Measurements from ENCODE around the genes KCNH2 and FASTK.

GRCh38 chr7:150668287-150668918 is 17.1 kb upstream of the GIMAP2 start:
- PRO-cap, result no peak
CAGE:
- cytosol, long polyA plus RNA, result no peak
- long polyA plus RNA, result no peak
- nucleus, long polyA plus RNA, result no peak

DNA sequence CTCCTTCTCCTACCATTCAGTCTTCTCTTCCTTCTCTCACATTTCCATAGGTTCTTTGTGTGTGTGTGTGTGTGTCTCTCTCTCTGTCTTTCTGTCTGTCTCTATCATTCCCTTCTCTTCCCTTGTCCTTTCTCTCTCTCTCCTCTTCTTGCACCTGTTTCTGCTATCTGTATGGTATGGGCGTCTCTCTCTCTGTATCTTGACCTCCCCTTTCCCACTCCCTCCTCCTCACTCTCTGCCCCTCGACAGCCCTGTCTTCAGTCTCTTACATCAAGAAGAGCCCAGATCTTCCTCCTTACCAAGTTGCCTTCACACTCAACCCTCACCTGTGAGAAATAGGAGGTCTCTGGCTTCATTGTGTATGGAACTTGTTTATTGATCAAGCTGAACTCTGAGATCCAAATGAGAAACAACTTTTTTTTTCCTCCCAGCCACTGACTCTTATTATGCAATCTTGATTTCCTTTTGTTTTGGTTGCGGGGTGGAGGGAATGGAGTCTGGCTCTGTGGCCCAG is 2.2 kb downstream of the GIMAP2 start:
- PRO-cap, result no peak
CAGE:
- cytosol, long polyA plus RNA, result no peak
- long polyA plus RNA, result no peak
- nucleus, long polyA plus RNA, result no peak

DNA sequence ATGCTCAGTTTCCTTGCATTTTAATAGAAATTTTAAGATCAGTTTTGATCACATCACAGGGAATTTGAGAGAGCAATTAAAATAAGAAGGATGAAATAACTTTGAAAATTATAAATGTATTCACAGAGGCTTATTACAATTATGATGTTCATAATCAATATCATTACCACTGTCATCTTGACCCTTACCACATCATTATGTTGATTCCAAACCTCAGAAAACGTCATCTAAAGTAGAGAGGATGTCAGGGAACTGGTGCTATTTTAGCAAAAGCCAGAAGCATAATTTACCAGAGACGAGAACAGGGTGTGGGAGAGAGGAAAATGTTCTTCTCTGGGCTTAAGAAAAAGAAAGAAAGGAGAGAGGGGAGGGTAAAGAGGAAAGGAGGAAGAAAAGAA is 2.1 kb downstream of the GIMAP5 start:
- PRO-cap, result no peak
CAGE:
- cytosol, long polyA plus RNA, result no peak
- long polyA plus RNA, result no peak
- nucleus, long polyA plus RNA, result no peak

GRCh38 chr7:150778794-150779156 is 21.4 kb downstream of the TMEM176B start:
- PRO-cap, result no peak
CAGE:
- cytosol, long polyA plus RNA, result no peak
- long polyA plus RNA, result no peak
- nucleus, long polyA plus RNA, result no peak

DNA sequence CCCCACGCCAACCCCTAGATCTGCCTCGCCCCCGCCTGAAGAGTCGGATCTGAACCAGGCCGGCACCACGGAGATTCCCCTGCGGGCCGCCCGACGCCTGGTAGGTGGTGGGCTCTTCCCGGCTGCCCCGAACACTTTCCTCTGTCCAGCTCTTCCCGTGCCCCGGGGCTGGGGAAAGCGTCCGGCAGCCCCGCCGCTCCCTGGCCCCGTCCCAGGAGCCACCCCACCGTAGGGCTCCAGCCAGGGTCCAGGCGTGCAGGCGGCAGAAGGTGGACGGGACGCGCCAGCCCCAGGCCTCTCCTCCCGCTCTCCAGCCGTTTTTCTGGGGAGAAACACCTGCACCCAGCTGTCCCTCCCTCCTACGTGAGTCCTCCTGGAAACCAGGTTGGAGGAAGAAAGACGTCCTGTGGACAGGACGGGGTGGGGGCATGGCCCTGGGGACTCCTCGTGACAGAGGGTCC is 339 bp downstream of the TMEM176B start:
- PRO-cap, result no peak
CAGE:
- cytosol, long polyA plus RNA, result no peak
- long polyA plus RNA, result no peak
- nucleus, long polyA plus RNA, result no peak

GRCh38 chr7:150825919-150826961 is 25.7 kb downstream of the TMEM176A start:
- PRO-cap, result no peak
CAGE:
- cytosol, long polyA plus RNA, result no peak
- long polyA plus RNA, result no peak
- nucleus, long polyA plus RNA, result no peak

DNA sequence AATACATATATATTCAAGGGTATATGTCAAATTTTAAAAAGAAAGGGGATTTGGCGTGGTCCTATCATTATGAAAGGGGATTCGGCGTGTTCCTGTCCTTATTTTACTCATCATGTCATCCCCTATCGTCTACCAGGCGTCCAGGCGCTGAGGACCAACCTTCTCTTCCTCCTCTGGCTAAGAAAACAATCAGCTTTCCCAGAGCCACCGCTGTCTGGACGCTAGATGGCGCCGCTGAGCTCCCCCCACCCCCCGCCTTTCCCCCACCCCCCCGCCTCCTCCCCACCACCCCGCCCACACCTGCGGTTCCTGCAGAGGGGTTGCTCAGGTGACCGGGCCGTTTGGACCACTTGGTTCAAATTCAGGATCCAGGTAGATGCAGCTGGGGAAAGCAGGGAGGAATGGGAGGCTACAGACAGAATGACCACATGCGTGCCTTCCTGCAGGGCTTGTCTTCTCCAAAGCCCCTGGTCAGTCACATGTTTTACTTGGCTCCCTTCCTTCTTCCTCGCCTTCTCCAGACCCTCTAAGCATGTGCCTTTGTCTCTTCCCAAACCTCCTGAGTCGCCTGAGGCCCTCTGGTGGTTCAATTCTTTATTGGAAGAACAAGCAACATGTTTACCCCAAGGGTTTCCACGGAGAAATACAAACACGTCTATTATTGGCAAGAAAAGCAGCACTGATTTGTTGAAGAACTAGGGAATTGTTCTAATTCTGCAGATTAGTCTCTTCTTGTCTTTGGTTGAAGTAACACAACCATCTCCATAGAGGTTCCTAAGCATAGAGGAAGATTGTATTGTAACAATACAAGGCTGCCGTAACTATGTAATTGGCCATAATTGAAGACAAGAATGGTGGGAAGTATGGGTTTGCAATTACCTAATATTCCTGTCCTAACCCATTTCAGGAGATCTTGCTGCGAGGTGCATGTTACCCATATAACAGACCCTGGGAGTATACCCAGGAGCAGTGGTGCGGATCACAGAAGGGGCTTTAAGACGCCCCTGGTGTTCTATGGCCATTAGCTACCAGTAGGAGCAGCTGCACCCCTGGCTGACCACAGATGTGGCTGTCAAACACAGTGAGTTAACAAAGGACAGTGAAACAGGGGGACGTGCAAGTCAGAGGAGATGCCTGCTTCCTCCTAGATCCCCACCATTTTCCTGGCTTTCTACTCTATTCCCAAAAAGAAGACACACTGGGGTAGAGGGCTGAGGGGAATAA is 24.8 kb downstream of the AOC1 start:
- PRO-cap, result no peak
CAGE:
- cytosol, long polyA plus RNA, result no peak
- long polyA plus RNA, result no peak
- nucleus, long polyA plus RNA, result no peak

GRCh38 chr7:150947628-150947871 is 30.6 kb downstream of the KCNH2 start:
- PRO-cap, result no peak
CAGE:
- cytosol, long polyA plus RNA, result no peak
- long polyA plus RNA, result no peak
- nucleus, long polyA plus RNA, result no peak

GRCh38 chr7:150978078-150978609 is at the start of gene KCNH2:
Gene KCNH2, minus strand, starts transcription at chr7:150978321.
- PRO-cap, result unidirectional peak, minus-strand start at chr7:150978317
CAGE:
- cytosol, long polyA plus RNA, result no peak
- long polyA plus RNA, result no peak
- nucleus, long polyA plus RNA, result no peak

DNA sequence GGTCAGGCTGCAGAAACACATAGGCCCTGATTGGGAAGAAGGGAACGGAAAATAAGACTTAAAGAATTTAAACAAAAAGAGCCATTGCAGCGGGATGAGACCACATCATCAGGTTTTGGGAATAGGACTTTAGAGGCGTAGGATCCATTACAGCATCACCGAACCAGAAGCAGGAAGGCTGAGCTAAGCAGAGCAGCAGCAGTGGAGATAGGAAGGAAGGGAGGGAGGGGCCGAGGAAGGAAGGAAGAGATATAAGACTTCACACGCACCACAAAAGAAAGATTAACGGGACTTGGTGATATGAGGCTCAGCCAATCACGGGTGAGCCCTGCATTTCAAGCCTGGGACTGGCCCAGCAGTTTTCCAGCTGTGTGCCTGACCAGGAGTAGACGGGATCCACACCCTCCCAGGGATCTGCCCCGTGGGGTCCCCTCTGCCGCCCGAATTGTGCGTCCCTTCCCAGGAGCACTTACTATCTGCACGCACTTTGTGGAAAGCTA is 16.2 kb downstream of the ATG9B start:
- PRO-cap, result no peak
CAGE:
- cytosol, long polyA plus RNA, result no peak
- long polyA plus RNA, result no peak
- nucleus, long polyA plus RNA, result no peak

DNA sequence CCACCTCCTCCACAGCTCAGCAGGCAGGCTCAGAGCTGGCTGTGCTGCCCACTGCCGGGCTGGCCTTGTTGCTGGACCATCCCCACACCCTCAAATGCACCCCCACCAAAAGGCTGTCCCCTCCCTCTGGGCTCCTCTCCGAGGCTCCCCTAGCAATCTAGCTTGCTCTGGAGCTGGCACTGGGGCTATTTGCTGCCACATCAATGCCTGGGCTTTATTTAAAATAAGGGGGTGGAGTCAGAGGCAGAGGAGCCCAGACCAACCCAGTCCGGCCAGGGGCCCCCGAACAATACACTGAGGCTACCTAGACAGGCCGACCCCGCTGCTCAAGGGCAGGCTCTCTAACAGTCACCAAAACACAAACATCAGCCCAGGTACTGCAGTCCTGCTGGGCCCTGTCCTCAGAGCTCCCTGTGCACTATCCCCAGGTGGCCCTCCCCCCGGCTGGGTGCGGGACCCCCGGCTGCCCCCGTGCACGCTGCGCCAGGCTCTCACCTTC is 14.6 kb downstream of the ATG9B start:
- PRO-cap, result no peak
CAGE:
- cytosol, long polyA plus RNA, result no peak
- long polyA plus RNA, result no peak
- nucleus, long polyA plus RNA, result no peak

DNA sequence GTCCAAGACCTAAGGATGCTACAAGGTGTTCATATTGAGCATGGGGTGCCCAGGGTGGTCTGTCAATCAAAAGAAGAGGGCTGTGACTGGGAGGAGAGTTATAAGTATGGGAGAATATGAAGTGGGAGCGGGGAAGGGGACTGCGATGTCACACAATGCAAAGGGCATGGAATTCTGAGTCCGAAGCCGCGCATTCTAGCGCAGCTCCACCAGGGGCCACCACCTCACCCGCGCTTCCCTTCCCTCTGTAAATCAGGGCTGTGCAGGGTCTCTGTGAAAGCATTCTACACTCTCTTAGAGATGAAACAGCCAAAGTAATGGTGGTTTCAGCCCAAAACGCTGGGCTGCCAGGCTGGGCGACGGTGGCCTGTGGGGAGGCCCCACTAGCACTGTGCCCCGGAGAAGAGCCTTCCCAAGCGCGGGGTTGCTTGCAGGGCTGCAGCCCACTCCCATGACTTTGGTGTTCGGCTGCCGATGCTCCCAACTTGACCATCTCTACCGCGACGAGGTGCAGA is 11.4 kb downstream of the ATG9B start:
- PRO-cap, result no peak
CAGE:
- cytosol, long polyA plus RNA, result no peak
- long polyA plus RNA, result no peak
- nucleus, long polyA plus RNA, result no peak

DNA sequence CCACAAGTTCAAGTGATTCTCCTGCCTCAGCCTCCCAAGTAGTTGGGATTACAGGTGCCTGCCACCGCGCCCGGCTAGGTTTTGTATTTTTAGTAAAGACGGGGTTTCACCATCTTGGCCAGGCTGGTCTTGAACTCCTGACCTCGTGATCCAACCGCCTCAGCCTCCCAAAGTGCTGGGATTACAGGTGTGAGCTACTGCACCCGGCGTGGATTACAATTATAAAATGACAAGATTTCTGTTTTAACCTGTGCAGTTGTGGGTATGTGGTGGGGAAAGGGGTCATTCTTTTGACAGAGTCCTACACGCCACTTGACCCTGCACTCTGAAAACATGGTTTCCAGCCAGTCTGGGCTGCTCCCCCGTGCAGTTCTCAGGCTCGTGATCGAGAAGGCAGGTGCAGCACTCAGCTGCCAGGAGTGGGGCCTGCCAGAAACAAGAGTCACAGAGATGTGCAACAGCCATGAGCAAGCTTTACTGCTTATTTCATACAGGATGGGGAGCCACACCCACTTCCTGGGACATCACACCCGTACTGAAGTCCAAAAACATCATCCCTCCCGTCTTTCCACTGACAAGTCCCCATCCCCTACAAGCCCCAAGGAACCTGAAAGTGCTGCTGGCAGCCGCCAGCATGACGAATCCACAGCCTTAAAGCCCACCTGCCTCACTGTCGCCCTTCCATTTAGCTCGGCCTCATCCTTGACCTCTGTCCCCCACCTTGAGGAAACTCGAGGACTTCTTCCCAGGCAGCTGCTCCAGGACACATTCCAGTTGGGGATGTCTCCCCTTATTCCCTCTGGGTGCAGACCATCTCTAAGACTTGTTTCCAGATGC is 9.4 kb downstream of the ATG9B start:
- PRO-cap, result no peak
CAGE:
- cytosol, long polyA plus RNA, result no peak
- long polyA plus RNA, result no peak
- nucleus, long polyA plus RNA, result no peak

- PRO-cap, result no peak
CAGE:
- cytosol, long polyA plus RNA, result no peak
- long polyA plus RNA, result no peak
- nucleus, long polyA plus RNA, result no peak
Observed at GRCh38 chr7:151017442-151018084, 6.7 kb downstream of the ATG9B start.

- PRO-cap, result no peak
CAGE:
- cytosol, long polyA plus RNA, result no peak
- long polyA plus RNA, result no peak
- nucleus, long polyA plus RNA, result no peak
Observed at GRCh38 chr7:151047974-151048475, 306 bp upstream of the ASIC3 start.

- PRO-cap, result bidirectional peak, plus-strand start at chr7:151080964, minus-strand start at chr7:151080809; unidirectional peak, plus-strand start at chr7:151081438
CAGE:
- cytosol, long polyA plus RNA, result no peak
- long polyA plus RNA, result start-site peak on the minus strand at chr7:151080795-151080830, 90 and 38 reads in 2 replicates
- nucleus, long polyA plus RNA, result no peak
Observed at GRCh38 chr7:151080691-151081788, at the start of gene FASTK. Gene FASTK, minus strand, starts transcription at chr7:151080809.

GRCh38 chr7:151137531-151138764 is 29.5 kb downstream of the GBX1 start:
- PRO-cap, result no peak
CAGE:
- cytosol, long polyA plus RNA, result no peak
- long polyA plus RNA, result no peak
- nucleus, long polyA plus RNA, result no peak

DNA sequence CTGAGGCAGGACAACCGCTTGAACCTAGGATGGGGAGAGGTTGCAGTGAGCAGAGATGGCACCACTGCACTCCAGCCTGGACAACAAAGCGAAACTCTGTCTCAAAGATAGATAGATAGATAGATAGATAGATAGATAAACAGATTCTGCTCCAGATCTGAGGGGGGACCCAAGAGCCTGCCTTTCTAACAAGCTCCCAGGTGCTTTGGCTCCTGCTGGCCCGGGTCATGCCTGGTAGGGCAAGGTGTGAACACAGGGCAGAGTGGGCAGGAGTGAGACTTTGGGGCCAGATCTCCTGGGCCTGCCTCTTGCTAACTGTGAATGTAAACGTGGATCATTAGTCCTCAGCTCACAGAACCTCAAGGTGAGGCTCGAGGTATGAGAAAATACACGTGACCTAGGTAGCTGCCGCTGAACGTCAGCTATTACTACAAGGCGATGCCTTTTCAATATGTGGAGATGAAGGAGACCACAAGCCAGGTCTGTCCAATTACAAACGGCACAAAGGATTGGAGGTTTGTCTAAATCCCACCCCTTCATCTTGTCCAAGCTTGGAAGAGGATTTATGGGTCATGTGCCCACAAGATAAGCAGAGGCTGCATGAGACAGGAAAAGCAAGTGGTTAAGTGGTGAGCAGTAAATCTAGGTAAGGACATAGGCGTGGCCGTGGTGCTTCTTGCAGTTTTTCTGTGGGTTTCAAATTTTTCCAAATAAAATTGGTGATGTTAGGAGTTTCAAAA is 1.5 kb upstream of the IQCA1L start:
- PRO-cap, result no peak
CAGE:
- cytosol, long polyA plus RNA, result no peak
- long polyA plus RNA, result no peak
- nucleus, long polyA plus RNA, result no peak

DNA sequence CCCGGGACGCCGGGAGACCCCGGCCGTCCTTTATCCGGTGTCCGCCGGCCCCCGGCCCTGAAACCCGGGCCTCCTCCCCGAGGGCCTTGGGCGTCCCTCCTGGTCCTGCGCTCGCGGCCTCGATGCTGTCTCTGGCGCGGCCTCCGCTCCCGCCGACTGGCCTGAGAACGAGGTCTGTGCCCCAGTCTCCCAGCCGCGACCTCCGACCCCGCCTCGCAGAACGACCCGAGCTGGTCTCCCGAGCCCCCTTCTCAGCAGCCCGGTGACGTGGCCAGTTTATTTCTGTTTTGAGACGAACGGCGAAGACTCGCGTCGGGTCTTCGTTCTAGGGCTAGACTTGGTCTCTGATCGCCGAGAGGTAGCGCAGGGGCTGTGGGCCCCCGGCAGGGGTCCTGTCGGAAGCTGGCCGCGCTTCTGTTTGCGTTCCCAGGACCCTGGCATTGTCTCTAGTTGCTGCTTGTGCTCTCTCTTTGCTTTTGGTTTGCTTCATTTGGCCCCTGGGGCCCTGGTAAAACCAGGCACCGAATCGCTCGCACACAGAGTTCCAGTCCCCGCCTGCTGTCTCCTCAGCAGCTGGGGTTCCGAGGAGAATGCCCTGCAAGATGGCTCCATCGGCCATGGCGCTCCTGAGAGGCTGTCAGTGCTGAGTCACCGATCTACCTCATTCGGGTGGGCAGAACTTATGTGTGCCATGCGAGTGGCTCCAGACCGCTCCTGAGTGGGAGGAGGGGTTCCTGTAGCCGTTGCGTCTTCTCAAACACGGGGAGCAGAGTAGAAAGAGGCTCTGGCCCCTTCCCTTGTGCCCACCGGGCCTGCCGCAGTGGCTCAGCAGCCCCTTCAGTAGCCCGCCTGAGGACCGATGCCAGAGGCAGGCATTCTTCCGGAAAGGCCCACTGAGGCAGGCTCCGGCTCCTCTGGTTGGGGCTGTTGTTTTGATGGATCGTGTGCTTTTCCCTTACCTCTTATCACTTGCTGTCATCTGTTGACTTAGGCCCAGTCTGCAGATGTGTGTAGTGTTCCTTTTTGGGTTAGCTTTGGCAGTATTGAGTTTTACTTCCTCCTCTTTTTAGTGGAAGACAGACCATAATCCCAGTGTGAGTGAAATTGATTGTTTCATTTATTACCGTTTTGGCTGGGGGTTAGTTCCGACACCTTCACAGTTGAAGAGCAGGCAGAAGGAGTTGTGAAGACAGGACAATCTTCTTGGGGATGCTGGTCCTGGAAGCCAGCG is 775 bp downstream of the CHPF2 start:
- PRO-cap, result no peak
CAGE:
- cytosol, long polyA plus RNA, result no peak
- long polyA plus RNA, result no peak
- nucleus, long polyA plus RNA, result no peak

GRCh38 chr7:151405450-151406067 is 4.3 kb downstream of the WDR86 start:
- PRO-cap, result no peak
CAGE:
- cytosol, long polyA plus RNA, result no peak
- long polyA plus RNA, result no peak
- nucleus, long polyA plus RNA, result no peak